Metastatic Breast Carcinoma in the Brain (tissue), 10 donors: ENCODE measurements around a stretch of chr11.

GRCh38 chr11:117909585-117910192 lies 19.5 kb downstream of the TMPRSS13 start:
- PRO-cap, 10 experiments = peak in 1 of 10 experiments; most common plus-strand start chr11:117909959 (in 1); most common minus-strand start chr11:117909776 (in 1)

DNA sequence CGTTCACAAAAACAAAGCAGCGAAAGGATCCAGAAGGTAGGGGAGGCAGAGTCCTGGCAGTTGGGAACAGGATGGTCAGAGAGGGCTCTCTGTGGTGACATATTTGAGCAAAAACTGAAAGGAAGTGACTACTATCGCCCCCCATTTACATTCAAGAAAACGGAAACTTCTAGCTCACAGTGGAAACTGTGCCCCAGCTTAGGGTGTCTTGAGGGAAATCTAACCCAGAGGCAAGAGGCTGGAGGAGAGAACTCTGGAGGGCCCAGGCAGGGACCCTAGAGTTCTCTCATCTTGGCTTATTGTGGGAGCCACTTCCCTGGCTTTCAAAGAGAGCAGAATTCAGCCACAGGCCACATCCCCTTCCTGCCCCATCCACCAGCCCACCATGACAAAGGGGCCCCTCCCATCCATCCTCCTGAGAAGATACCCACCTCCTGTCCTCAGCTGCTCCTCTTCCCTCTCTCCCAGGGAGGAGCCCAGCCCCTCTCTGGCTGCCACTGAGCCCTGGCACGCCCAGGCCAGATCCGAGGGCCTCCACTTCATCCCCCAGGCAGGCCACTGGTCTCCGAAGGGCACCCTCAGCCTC lies 1.5 kb upstream of the TMPRSS13 start:
- PRO-cap, 10 experiments = peak in 1 of 10 experiments; most common minus-strand start position 489 of the sequence (in 1)

DNA sequence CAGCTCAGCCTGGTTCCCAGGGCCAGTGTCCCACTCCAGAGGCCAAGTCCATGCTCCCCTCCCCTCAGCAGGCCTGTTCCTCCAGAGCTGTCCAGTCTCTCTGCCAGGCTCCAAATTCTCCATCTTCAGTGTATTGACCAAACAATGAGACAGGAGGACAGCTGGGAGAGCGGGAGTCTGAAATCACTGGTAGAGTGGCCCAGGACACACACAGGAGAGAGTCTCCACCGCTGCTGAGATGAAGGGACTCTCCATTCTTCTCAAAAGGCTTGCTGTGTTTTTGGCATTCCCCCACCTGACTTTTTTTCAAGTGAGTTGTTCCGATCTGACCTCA lies 17.6 kb upstream of the SCN2B start:
- PRO-cap, 10 experiments = no peak in any of the 10 experiments

DNA sequence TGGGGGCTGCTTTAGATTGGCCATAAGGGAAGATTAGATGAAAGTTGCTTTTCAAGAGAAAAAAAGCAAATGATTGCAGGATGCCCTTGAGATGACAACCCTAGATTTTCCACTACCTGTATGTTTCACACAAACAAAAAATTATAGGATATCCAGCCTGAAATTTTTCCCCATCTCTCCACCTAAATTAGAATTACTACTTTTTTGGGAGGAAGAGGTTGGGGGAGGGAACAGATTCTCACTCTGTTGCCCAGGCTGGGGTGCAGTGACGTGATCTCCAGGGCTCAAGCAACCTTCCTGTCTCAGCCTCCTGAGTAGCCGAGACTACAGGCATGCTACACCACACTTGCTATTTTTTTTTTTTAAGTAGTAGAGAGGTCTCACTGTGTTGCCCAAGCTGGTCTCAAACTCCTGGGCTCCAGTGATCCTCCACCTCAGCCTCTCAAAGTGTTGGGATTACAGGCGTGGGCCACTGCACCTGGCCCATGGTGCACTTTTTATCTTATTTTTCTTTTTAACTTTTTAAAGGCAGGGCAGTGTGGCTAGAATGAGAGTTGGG lies 9.6 kb downstream of the JAML start:
- PRO-cap, 10 experiments = no peak in any of the 10 experiments

DNA sequence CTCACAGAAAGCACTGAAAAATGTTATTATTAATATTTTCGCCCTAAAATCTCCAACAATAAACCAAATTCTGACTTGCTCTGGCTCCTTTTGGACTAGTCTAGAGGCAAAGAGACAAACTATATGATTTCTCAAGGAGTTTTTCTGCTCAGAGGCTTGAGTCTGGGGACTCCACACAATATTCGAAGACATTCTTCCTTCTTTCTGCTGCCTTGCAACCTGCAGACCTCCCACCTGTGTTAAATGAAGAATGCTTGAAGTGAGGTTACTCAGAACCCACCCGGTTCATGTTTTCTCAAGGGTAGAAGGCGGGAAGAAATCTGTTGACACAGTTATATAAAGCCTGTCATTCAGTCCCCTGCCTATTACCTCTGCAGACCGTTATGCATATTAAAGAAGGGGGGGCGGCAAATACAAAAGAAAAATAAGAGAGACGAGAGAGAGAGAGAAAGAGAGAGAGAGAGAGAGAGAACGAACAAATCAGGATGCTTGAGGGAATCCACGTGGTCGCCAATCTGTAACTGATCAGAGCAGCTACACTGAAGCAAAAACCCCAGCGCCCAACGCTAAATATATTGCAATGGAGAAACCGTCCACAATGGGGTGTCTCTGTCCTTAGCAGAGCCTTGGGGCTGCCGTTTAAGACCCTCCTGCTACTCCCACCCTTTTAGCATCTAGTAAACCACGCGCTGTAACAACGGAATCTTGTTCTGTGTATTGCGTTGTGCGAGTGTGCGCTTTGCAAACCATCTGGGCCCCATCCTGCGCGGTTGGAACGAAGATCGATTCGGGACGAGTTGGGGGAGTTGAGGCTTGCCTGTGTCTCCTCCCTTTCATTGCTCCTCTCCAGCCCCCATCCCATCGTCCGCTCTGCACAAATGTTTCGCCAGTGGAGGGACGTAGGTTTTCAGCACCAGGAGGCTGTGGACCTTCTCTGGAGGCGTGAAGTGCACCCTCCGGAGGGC lies 2.0 kb upstream of the KMT2A start:
- PRO-cap, 10 experiments = no peak in any of the 10 experiments

DNA sequence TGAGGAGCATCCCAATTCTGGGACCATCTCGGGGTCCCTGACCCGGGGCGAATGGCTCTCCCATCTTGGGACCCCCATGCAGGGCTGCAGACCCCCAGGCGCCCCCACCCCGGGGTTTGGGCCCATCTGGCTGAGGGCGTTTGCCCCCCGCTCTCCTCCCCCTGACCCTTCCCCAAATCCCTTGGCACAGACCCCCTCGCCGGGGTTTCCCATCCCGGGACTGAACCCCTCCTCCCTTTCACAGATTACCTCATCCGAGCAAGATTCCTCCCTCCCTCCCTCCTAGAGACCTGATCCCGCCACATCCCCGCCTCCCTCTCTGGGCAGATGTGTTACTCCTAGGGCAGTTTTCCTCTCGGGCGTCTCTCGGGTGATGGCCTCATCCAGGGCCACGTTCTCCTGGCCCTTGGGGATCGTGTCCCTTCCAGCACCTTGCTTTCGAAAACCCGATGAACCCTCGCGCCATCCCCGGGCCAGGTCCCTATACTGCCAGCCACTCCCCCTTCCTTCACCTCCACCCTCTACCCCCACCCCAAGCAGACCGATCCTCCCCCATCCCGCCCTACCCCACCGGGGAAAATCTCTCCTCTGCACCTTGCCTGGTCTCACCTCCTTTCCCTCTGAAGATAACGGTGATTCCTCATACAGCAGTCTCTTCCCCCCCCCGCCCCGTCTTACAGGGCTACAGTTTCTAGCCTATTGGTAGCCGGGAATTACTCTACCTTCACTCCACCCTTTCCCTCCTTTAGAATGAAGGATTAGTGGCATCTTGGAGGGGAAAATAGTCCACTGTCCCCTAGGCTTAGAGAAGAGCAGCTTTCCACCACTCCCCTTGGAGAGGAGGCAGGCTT lies 952 bp downstream of the KMT2A start:
- PRO-cap, 10 experiments = peak in 8 of 10 experiments; most common plus-strand start position 529 of the sequence (in 1); most common minus-strand start position 222 of the sequence (in 7)

- PRO-cap, 10 experiments = no peak in any of the 10 experiments
These were observed 4.4 kb downstream of the IFT46 start for GRCh38 chr11:118561373-118561645.

DNA sequence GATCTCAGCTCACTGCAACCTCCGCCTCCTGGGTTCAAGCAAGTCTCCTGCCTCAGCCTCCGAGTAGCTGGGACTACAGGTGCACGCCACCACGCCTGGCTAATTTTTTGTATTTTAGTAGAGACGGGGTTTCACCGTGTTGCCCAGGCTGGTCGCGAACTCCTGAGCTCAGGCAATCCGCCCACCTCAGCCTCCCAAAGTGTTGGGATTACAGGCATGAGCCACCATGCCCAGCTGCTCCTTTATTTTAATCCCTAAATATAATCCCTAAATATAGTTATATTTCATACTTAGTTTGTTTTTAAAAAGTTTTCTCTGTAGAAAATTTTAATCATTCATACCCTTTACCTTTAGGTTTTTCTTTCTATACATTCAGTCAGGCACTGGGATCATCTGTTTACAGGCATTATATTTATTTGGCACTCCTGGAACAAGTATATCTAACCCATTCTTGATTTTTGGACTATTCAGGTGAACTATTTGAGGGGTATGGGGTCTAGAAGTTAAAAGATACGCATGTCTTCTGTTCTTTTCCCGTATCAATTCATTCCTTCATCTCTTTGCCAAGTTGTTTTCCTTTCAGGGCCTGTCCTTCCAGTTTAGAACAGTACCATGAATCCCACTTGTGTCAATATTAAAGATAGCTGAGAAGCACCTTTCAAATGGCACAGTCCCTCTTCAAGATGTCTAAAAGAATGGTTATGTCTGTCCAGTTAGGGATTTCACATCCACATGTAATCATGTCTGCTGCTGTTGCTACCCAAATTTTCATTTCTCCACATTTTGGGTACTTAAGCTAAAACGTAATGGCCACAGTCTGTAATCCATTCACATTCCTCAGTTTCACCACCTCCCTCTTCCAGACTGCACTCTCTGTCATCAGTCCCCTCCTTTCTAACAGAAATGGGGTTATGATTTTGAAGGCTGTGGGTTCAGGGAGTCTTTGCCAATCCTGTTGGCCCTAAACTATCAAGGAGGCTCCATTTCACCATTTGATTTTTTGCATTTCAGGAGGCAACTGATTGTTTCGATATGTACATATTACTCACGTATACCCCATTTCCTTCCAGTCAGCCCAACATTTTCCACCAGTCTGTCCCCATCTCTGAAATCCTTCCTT lies 5.9 kb upstream of the PHLDB1 start:
- PRO-cap, 10 experiments = no peak in any of the 10 experiments

DNA sequence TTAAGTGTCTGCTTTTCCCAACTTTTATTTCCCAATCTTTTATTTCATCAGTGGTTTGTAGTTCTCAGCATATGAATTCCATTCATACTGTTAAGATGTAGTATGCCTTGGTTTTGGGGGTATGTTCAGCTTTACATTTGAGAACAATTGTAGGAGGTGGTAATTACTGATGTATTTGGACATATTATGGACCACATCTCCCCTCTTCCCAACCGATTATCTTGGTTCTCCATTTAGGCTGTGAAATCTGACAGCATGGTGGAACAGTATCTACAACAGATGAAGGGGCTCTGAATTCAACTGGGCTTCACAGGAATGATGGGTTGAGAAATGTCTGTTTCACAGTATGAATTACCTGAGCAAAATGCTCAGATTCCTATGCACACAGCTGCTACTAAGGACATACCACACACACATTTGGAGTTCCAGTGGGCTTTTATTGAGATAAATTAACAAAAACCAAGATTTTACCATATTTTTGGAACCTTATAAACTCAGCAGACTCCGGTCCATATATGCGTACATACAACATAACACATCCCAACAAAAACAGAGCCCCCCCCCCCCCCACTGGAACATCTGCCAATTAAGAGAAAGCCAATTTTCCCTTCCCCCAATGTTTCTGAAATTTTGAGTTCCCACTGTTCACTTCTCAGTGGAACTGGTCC lies 43.5 kb downstream of the DDX6 start:
- PRO-cap, 10 experiments = no peak in any of the 10 experiments

GRCh38 chr11:118892225-118893053 lies 8.7 kb downstream of the CXCR5 start:
- PRO-cap, 10 experiments = peak in 3 of 10 experiments; most common plus-strand start chr11:118892775 (in 3); most common minus-strand start chr11:118892688 (in 1)

DNA sequence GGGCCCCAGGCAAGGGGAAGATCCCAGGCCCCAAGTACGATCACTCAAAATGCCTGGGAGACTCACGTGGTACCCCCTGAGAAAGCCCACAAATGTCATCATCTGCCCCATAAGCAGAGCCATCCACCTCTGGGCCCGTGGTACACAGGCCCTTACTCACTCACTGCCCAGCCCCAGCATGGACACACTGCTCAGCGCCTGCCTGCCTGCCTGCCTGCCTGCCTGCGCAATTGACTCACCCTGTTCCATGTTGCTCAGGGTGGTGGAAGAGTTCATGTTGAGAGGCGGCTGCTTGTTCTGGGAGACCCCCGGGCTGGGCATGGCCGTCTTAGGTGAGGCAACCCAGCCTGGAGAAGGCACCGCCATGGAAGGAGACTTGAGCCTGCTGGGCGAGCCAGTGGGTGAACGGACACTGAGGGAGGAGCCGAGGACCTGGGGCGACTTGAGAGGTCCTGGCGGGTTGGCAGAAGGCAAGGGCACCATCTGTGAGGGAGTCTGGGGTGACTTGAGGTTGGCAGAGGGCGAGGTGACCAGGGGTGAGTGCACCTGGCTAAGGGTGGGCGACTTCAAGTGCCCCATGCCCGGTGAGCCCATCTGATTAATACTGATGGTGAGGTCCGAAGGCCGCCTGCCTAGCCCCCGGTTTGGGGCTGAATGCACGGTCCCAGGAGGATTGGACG lies 16.8 kb downstream of the CXCR5 start:
- PRO-cap, 10 experiments = no peak in any of the 10 experiments

- PRO-cap, 10 experiments = peak in 10 of 10 experiments; most common plus-strand start chr11:118912058 (in 3); most common minus-strand start chr11:118911974 (in 10)
These were observed 13.8 kb downstream of the BCL9L start for GRCh38 chr11:118911940-118912267.

DNA sequence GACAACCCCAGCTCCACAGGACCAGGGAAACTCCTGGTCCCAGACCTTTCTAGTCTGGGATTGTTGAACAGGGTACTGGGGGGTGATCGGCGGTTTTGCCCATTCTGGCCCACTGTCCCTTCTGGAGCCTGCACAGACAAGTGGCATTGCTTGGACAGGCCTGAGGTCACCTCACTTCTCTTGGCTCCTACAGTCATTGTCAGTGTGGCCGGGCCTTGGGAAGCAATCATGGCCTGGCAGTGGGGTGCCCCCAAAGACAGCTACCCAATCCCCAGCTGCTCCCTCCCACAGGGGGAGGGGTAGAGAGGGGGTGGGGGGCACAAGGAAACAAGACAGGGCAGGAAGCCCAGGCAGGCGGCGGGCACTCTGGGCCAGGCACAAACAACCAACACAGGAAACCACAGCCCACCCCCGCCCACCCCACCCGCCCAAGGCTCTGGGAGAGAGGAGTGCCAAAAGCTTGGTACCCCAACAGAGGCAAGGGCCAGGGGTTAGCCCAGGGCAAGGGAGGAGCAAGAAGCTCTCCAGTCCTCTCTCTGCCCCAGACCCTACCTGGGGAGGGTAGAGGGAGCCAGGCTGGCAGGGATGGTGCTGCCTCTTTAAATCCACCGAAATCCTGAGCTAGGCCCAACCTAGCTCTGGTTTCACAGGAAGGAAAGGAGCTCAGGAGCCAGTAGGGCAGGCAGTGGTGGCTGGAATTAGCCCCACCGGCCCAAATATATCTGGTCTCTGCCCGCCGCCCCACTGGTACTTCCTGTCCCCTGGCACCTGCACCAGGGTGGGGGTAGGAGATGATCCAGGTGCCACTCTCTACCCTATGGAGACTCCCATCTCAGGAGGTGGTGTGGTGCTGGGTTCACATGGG lies 12.2 kb downstream of the BCL9L start:
- PRO-cap, 10 experiments = peak in 3 of 10 experiments; most common plus-strand start position 335 of the sequence (in 1); most common minus-strand start position 368 of the sequence (in 1)

- PRO-cap, 10 experiments = peak in 6 of 10 experiments; most common plus-strand start chr11:118923881 (in 4); most common minus-strand start chr11:118923714 (in 2)
These were observed 2.1 kb downstream of the BCL9L start for GRCh38 chr11:118923487-118924103.

- PRO-cap, 10 experiments = no peak in any of the 10 experiments
These were observed 7.4 kb downstream of the HYOU1 start for GRCh38 chr11:119049646-119049895.

DNA sequence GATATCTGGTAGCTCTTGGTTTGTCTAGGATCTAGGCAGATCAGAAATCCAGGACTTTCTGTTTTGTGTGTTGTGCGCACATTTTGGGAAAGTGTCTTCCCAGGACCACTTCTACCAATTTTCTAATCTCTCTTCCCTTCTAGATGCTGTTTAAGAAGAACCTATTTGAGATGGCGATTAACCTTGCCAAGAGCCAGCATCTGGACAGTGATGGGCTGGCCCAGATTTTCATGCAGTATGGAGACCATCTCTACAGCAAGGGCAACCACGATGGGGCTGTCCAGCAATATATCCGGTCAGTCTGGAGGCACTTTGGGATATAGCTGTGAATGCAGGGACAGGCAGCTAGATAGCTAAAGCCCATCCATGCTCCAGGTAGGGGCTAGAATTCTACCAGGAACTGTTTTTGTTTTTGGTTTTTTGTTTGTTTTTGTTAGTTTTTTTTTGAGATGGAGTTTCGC lies 6.1 kb downstream of the VPS11 start:
- PRO-cap, 10 experiments = no peak in any of the 10 experiments

GRCh38 chr11:119085585-119086017 lies 920 bp downstream of the HMBS start:
- PRO-cap, 10 experiments = no peak in any of the 10 experiments

GRCh38 chr11:119108201-119109264 lies 1.4 kb downstream of the C2CD2L start:
- PRO-cap, 10 experiments = peak in 6 of 10 experiments; most common minus-strand start chr11:119108297 (in 5)

DNA sequence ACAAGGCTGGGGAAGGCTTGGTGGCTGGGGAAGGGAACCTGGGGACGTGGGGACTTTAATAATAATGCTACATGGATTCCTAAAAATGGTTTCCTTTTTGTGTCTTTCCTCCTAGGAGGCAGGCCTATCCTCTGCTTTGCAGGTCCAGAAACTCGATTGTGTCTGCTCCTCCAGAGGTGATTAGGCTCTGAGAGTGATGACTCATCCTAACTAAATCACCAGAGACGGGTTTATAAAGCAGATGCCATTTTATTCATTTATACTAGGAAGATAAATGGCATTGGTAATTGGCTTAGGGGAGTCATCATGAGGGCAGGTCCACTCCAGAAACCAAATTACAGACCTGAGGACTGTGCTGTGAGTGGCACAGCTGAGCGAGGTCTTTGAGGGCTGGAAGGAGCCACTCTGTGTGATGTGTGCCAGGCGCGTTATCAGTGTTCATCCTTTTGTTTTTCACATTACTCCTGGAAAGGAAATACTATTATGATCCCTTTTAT lies 7.0 kb downstream of the NLRX1 start:
- PRO-cap, 10 experiments = no peak in any of the 10 experiments

DNA sequence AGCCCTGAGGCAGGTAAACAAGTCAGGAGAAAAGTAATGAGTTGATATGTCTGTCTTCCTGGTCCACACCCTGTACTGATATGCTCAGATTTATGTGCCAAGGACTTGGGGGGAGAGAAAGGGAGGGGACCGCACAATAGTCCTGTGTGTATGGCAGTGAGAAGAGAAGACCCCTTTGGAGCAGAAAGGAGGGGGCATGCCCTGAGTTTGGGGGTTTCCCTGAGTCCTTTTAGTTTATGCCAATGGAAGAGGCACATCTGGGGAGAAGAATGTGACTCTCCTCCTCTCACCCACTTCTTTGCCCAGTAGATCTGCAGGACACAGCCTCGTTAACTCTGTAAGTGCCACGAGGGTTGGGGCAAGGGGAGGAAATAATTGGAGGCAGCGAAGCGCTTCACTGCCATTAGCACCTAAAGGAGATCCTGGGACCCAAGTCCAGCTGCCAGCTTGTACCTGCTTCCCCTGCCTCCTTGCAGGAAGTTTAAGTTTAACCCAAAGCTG lies 391 bp downstream of the NHERF4 start:
- PRO-cap, 10 experiments = peak in 1 of 10 experiments; most common plus-strand start position 403 of the sequence (in 1)